ENCODE data around the genes PLSCR4 and PLSCR1.

DNA sequence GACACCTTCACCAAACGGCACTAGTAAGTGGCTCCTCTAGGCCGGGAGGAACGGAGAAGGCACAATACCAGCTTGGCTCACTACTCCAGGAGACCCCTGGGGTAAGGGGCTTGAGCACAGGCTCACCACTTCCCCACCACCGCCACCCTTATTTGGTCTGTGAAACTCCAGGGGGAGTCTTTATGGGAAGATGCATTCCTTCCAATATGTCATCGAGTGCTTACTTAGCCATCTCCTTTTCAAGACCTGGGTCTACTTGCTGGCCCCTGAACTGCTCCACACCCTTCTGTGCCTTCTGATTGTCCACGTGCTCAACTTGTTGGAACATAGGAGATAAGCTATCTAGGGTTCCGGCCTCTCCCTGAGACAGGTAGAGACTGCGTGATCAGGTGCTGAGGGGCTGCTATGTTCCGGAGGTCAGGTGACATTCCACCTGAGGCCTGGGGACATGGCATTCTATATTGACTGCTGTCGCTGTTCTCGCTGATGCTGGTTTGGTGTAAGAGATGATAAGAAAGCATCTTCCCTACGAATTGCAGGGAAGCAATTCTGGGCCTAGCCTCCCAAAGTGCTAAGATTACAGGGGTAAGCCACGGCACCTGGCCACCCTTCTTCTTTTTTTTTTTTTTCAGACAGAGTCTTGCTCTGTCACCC is 65.5 kb downstream of the ATP1B3 start:
- RRBS = 97% methylated on average over 3 of the region's 13 CpGs

DNA sequence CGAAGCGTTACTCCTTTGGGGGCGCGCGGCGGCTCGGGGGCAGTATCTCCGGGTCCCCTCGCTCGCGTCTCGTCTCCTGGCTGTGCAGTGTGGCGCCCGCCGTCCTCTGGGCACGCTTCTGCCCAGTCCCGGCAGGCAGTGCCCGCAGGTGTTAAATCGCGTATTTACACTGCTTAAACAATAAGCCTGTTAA is 268 bp downstream of the PLS1 start:
- RRBS = 2% methylated on average over 9 of the region's 20 CpGs

GRCh38 chr3:142602663-142603329 is 6.6 kb downstream of the PLS1 start:
- RRBS = no CpG with 5 or more reads among the region's 13 CpGs

- RRBS = no CpG with 5 or more reads among the region's 3 CpGs
Observed at GRCh38 chr3:142976396-142976959, 13.0 kb upstream of the PAQR9 start.

DNA sequence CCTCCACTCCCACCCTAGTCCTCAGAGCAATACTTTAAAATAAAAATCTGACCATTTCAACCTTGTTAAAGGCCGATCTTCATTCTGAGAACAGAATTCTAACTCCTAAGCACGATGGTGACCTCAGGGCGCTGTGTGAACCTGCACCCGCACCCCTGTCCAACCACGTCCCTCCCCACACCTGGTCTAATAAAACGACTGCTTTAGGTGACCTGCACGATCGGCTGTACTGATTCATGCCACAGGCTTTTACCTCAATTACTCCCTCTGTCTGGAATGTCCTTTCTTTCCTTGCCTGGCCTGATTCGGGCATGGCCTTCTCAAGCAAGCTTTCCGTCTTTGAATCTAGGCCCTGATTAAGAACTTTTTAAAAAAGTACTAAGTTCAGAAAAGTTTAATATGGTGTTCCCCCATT is 897 bp upstream of the U2SURP start:
- RRBS = no CpG with 5 or more reads among the region's 10 CpGs

DNA sequence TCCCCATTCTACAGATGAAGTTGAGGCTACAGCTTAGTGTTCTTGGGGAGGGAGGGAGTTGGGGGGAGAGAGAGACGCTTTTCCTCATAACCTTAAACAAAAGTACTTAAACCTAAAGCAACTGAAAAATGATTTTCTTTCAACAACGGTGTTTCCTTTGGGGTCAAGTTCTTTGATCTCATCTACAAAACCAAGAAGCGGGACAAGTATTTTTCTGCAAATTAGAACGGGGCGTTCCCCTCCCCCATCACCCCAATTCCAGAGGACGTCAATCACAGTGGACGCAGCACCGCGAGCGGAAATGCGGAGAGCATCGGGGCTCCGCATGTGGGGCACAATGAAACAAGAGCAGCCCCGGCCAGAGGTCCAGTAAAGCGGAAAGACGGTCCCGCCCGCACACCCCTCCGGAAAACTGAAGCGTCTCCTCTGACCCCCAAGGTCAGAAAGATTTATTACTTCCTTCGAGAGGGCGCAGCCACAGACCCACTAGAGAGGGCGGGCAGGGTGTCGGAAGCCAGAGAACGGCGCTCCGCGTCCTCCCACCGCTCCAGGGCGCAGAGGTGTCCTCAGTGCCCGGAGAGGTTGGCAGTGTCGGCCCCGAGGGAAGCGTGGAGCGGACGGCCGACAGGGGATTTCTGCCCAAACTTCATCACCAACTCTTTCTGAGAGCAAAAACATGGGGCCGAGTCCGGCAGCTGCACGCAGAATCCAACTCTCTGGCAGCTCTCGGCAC is 627 bp upstream of the CHST2 start:
- RRBS = 4% methylated on average over 13 of the region's 41 CpGs

DNA sequence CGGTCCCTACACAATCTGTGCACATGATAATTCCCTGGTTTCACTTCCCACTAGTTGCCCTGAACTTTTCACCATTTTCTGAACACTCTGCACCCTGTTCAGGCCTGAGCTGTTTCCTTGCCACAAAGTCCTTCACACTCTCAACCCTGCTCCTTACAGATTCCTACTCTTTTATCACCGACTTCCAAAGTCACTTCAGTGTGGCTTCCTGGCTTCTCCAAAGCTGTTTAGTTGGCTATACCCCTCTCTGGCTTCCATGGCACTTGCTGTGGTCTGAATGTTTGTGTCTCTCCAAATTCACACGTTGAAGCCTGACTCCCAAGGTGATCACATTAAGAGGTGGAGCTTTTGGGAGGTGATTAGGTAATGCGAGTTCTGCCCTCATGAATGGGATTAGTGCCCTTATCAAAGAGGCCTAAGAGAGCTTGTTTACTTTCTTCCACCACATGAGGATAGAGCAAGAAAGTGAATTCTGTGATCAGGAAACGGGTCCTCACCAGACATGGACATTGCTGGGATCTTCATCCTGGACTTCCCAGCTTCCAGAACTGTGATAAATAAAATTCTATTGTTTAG is 233.5 kb downstream of the CHST2 start:
- RRBS = no CpG with 5 or more reads among the region's 5 CpGs

GRCh38 chr3:143668814-143669514 is 179.3 kb downstream of the SLC9A9 start:
- RRBS = no CpG with 5 or more reads among the region's 5 CpGs

DNA sequence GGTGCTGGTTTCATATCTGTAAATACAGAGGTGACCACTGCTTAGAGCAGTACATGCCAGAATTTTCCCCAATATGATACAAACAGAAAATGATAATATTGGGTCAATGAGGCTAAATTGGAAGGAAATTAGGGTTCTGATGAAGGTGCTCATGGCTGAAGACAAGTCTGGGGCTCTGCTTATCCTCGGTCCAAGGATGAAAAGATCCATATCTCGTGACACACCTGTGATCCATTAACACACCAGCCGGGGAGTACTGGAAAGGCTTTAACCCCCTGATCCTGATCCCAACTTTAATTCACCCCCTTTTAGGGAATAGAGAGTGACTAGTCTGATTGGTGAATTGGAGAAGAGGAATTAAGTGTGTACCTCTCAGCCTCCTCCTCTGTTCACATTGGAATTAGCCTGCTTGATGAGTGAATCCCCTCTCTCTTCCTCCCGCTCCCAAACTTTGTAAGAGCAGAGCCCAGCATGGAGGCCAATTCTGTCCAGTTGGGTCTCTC is 35.1 kb downstream of the SLC9A9 start:
- RRBS = no CpG with 5 or more reads among the region's 4 CpGs

GRCh38 chr3:143970691-143971591 is 682 bp upstream of the DIPK2A start:
- RRBS = 3% methylated on average over 12 of the region's 55 CpGs

GRCh38 chr3:146152546-146153449 is 8.2 kb downstream of the PLOD2 start:
- RRBS = no CpG with 5 or more reads among the region's 7 CpGs

GRCh38 chr3:146238847-146239658 is 11.9 kb downstream of the PLSCR4 start:
- RRBS = no CpG with 5 or more reads among the region's 1 CpG

- RRBS = under 1% methylated on average over 31 of the region's 81 CpGs
Observed at GRCh38 chr3:146250411-146251496, at the start of gene PLSCR4. TSS of gene PLSCR4 (minus strand) at chr3:146251105.

GRCh38 chr3:146543363-146544100 is 875 bp downstream of the PLSCR1 start:
- RRBS = no CpG with 5 or more reads among the region's 12 CpGs

- RRBS = 1% methylated on average over 8 of the region's 53 CpGs
Observed at GRCh38 chr3:146544101-146545116, at the start of gene PLSCR1. TSS of gene PLSCR1 (minus strand) at chr3:146544607.

DNA sequence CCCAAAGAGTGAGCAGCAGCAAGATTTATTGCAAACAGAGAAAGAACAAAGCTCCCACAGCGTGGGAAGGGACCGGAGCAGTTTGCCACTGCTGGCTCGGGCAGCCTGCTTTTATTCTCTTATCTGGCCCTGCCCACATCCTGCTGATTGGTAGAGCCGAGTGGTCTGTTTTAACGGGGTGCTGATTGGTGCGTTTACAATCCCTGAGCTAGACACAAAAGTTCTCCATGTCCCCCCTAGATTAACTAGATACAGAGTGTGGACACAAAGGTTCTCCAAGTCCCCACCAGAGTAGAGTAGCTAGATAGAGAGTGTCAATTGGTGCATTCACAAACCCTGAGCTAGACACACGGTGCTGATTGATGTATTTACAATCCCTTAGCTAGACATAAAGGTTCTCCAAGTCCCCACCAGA is 161.2 kb downstream of the ZIC4 start:
- RRBS = no CpG with 5 or more reads among the region's 7 CpGs

DNA sequence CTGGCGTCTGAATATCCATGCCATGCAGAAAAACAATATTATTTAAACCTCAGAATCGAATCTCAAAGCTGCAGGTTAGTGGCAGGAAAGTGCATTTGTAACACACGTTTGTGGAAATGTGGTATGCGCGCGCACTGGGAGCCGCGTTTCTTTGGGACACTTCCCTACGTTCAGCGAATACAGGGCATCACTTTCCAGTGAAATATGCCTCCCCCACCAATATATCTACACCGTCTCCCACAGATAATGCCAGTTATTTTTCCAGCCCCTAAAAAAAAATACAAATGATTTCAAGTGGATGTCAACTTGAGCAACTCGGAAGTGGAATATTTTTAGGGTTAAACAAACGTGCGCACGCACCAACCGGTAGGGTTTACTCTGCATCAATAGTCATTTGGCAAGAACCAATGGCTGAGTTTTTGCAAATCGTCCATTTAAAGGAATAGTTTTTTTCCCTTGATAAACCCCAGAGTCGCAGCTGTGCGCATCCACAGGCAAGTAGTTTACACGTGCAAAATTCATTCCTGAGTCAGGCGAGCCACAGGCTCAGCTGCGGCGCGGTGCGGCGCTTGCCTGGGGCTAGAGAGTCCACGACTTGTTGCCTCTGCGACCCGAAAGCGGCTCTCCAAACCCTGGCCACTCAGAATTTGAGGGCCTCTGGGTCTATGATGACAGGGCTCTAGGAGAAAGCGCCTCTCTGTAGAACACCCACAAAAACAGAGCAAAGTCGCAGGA is 36.9 kb downstream of the ZIC4 start:
- RRBS = no CpG with 5 or more reads among the region's 32 CpGs

GRCh38 chr3:147370895-147371832 is 35.2 kb downstream of the ZIC4 start:
- RRBS = no CpG with 5 or more reads among the region's 21 CpGs

DNA sequence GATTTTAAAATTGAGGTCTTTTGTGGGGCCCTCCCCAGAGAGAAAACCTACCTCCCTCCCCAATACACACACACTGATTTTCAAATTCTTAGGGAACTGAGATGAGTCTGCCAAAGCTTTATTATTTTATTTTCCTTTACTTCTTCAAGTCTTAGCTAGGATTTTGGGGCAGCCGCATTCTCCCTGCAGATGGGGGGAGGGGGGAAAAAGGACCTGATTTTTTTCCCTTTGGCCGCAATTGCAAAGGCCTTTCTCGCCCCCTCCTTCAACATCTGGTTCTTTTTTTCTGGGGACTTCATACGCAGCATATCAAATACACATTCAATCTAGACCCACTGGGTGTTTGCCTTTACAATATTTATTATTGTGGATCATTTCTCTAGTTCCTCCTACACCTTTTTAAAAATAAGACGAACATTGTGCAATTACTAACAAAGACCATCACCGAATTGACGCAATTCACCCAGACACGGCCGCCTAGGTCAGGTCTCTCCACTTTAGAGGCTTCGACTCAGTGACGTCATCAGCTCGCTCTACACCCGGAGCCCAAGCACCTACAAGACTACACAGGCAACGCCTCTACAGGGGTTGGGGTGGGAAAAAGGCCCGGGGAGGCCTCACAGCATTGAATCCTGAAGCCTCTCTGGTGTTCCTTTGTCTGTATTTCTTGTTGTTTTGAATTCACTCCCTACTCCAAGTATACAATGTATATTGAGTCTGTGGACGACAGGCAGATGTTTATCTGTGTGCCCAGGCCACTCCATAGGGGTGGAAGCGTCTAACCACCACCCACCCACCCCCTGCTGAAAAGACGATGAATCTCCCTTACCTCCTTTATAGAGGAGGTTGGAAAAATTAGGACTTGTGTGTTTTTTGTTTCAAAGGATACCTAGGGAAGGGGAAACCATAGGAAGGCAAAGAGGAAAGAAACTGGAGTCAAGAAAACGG is 16.7 kb downstream of the ZIC4 start:
- RRBS = 63% methylated on average over 3 of the region's 19 CpGs

All from AG08470 (cell line).